CMK (cell line): Measurements from ENCODE around the genes SENP8 and CELF6.

DNA sequence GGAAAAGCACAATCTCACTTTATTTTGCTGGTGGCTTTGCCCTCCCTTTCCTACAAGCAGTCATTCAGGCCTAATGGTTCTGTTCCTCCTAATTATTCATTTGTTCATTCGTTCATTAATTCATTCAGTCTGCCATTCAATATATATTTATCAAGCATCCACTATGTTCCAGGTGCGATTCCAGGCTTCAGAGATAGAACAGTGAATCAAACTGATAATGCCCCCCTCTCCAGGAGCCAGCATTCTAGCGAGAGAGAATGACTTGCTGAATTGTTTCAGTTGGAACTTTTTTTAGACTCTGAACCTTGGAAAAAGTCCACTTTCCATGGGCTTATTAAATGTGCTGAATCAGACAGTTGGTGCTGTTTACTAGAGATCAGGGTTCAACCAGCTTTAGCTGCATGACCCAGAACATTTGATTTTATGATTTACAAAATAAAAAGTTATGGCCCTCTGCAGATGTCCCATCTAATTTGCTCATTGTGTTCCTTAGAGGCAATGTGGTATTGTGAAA is 213.1 kb downstream of the THSD4 start:
- RRBS = no CpG with 5 or more reads among the region's 3 CpGs

DNA sequence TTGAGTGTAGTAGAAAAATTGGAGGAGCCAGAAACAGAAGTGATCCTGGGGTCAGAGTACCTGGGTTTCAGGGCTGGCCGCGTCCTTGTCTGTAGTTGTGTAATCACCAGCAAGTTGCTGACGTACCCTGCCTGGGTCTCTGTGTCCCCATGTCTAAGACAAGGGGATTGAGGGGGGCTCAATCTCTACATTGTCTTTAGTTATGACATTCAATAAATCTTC is 295.1 kb upstream of the NR2E3 start:
- RRBS = no CpG with 5 or more reads among the region's 3 CpGs

DNA sequence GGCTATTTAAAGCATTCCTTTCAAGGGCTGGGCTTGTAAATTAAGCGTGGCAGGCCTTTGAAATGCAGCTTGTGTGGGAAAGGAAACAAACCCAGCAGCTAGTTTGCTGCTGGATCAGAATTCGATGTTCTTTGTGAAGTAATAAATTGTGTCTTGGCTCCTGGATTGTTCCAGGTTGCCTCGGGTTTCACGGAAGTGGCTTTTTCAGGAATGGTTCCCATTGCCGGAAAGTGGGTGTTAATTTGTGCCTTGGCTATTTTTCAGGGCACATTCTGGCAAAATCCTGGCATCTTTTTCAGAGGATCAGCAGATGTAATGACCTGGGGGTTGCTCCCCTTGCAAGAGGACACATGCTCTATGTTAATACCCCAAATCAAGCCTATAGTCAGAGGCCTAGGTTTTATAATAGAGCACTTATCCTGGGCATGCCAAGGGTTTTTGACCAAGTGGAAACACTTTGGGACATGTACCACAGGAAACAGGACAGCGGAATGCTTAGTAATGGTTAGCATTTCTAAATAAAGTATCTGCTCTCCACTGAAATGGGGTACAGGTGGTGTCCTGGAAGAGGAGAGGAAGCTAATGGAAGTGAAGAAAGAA is 294.7 kb upstream of the NR2E3 start:
- RRBS = no CpG with 5 or more reads among the region's 6 CpGs

GRCh38 chr15:71567112-71567805 is 243.1 kb upstream of the NR2E3 start:
- RRBS = no CpG with 5 or more reads among the region's 7 CpGs

GRCh38 chr15:71690327-71691017 is 119.9 kb upstream of the NR2E3 start:
- RRBS = no CpG with 5 or more reads among the region's 4 CpGs

GRCh38 chr15:71780733-71781287 is 29.5 kb upstream of the NR2E3 start:
- RRBS = no CpG with 5 or more reads among the region's 5 CpGs

DNA sequence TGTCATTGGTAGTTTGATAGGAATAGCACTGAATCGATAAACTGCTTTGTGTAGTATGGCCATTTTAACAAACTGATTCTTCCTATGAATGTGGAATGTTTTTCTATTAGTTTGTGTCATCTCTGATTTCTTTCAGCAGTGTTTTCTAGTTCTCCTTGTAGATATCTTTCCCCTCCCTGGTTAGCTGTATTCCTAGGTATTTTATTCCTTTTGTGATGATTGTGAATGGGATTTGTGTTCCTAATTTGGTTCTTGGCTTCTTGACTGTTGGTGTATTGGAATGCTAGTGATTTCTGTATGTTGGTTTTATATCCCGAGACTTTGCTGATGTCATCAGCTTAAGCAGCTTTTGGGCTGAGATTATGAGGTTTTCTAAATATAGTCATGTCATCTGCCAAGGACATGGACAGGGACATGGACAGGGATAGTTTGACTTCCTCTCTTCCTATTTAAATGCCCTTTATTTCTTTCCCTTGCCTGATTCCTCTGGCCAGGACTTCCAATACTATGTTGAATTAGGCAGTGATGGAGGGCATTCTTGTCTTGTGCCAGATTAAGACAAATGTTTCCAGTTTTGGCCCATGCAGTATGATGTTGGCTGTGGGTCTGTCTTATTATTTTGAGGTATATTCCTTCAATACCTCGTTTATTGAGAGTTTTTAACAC is 35.7 kb downstream of the MYO9A start:
- RRBS = no CpG with 5 or more reads among the region's 3 CpGs

- RRBS = no CpG with 5 or more reads among the region's 35 CpGs
Measured at GRCh38 chr15:72118227-72118859, at the start of gene SENP8. TSS of gene SENP8 (plus strand) at chr15:72118403.

DNA sequence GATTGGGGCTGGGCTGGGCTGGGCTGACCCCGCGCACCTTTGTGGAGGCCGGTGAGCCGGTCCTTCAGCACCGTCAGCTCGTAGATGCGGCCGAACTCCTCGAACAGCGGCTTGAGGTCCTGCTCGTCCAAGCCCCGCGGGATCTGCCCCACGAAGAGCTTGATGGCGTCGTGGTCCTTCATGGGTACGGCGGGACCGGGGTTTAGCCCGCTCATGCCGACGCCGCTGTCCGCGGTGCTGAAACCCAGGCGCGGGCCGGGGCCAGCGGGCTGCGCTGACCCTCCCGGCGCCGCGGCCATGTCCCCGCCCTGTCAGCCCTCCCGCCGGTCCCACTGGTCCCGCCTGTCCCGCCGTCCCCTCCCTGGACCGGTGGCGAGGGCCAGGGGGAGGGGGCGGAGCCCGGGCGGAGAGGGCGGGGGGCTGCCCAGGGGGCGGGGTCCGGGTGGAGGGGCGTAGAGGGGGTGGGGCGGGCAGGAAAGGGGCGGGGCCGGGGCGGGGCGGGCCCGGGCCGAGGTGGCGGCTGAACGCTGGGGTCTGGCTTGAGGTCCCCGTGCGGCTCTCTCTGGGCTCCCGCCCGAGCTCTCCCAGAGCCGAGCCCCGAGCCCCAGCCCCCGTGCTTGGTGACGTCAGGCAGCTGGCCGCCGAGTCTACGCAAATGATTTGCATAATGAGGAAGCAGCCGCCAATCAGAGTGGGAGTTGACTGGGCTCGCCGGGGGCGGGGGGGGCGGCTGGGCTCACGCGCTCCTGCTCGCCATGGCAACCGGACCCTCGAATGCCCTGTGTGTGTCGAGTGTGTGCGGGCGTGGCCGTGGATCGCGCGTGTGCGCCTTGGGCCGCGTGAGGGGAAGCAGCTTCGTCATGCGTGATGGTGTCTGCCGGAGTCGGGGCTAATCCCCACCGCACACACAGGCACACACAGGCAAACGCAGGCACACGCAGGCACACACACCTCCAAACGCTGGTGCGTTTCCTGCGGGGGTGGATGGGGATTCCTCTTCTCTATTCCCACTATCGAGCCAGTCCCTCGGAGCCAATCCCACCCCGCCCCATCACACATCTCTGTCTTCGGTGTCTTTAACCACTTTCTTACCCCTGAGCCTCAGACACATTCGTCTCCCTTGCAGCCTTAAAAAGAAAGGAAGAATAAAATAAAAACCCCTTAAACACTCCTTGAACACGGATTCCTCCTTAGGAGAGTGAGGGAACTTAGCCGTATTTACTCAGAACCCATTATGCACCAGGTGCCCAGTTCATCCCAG is at the start of gene CELF6:
Gene CELF6 (minus strand): TSS at position 582 of the 1,261 bp plus-strand sequence.
- RRBS = 3% methylated on average over 40 of the region's 106 CpGs

GRCh38 chr15:72367334-72367870 is 8.4 kb downstream of the HEXA start:
- RRBS = no CpG with 5 or more reads among the region's 4 CpGs

- RRBS = no CpG with 5 or more reads among the region's 3 CpGs
Measured at GRCh38 chr15:72370182-72370487, 5.7 kb downstream of the HEXA start.

GRCh38 chr15:72489691-72490546 is 15.8 kb downstream of the ARIH1 start:
- RRBS = no CpG with 5 or more reads among the region's 9 CpGs

DNA sequence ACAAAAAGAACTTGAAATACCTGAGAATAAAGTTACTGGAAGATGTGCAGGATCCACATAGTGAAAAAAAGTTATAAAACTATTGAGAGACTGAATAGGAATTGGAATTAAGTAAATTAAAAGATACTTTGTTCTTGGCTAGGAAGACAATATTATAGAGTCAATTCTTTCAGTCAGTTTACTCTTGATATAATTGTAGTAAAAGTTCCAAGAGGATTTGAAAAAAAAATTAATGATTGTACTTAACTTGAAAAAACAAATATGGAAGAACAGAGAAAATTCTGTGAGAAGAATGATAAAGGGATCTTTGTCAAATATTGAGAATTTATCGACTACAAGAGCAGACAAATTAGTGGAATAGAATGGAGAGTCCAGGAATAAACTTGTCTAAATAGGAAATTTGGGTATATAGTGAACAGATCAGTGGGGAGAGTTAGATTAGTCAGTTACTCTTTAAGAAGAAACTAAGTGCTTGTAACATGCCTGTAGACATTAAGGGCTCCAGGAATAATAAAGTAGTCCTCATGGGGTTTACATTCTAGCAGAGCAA is 67.3 kb downstream of the ARIH1 start:
- RRBS = no CpG with 5 or more reads among the region's 1 CpG

DNA sequence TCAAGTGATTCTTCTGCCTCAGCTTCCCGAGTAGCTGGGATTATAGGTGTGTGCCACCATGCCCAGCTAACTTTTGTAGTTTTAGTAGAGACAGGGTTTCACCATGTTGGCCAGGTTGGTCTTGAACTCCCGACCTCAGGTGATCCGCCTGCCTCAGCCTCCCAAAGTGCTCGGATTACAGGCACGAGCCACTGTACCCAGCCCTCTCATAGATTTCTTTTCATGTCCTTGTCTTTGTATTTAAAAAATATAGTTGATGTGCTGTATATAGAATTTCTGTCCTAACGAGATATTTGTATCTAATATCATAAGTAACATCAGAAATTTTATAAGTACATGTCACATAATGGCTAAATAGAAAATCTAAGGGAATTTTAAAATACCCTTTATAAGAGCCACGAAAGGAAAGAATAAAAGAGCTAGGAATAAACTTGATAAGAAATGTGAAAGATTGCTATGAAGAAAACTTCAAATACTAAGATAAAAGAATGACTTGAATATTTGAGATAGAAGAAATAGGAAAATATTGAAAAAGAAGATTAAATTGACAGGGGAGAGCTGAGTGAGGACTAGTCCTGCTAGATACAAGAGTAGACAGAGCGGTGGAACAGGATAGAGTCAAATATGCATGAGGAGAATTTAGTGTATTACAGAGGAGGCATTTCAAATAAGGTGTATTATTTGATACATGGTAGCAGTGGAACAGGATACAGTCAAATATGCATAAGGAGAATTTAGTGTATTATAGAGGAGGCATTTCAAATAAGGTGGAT is 76.8 kb downstream of the ARIH1 start:
- RRBS = no CpG with 5 or more reads among the region's 8 CpGs

GRCh38 chr15:72580524-72581139 is 73.9 kb upstream of the GOLGA6B start:
- RRBS = no CpG with 5 or more reads among the region's 6 CpGs

DNA sequence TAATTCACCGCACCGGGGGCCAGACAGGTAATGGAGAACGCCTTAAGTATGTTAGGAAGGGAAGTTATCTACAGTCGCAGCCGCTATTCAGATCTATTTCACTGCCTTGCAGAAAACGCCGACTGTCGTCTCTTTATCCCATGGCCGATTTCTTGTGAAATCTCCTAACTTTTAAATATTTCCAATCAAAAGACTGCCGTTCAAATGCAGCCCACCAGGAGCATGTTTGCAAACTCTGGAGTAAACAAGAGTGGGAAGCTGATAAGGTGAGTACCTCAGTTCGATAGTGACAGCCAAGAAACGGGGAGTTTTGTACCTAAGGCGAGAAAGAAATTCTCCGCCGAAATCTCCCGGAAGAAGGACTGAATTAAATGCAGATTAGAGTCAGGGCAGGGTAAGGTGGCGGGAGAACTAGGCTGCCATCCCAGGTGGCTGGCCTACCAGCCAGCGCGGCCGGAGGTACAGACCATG is 445 bp downstream of the HIGD2B start:
- RRBS = 35% methylated on average over 6 of the region's 20 CpGs

DNA sequence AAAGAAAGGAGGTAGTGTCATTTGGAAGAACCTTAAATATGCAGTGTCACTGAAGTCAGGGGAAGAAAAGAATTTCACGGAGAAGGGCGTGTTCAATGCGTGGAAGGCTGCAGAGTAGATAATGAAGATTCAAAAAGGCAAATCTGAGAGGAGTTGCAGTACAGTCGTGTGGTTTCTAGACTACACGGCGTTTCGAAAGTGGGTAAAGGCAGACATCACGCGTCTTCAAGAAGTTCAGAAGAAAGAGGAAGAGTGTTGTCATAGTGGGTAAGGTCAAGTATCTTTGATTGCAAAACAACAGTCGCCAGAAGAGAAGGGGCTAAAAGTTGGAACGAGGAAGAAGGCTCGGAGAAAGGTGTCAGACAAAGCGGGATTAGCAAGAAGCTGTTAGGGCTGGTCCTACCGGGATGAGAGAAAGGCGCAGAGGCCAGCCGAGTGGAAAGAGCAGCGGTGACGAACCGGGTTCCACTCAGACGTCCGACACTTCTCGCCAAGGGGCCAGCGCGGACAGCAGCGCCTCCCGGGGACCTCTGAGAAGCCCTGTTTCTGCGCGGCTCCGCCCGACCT is 632 bp downstream of the ADPGK start:
- RRBS = 2% methylated on average over 13 of the region's 30 CpGs

DNA sequence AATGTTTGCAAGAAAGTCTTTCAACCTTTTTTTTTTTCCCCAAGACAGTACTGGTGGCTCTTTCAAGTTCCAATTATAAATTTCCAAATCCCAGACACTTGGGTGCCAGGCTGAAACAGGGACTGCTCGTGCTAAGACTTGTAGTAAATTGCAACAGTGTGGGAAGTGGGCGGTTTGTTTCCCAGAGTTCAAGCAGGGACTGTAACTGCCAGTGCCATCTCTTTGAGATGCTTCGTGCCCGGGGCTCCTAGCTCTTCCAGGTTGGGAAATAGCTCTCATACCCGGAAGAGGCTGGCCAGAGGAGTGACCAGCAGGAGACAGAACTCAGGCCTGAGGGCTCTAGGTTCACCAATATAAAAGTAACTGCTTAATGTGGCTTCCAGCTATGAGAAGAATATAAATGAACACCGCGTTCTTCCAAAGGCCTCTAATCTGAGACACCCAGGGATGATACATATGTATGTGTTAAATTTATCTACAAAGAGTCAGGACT is 54.0 kb upstream of the NEO1 start:
- RRBS = 67% methylated on average over 1 of the region's 7 CpGs

DNA sequence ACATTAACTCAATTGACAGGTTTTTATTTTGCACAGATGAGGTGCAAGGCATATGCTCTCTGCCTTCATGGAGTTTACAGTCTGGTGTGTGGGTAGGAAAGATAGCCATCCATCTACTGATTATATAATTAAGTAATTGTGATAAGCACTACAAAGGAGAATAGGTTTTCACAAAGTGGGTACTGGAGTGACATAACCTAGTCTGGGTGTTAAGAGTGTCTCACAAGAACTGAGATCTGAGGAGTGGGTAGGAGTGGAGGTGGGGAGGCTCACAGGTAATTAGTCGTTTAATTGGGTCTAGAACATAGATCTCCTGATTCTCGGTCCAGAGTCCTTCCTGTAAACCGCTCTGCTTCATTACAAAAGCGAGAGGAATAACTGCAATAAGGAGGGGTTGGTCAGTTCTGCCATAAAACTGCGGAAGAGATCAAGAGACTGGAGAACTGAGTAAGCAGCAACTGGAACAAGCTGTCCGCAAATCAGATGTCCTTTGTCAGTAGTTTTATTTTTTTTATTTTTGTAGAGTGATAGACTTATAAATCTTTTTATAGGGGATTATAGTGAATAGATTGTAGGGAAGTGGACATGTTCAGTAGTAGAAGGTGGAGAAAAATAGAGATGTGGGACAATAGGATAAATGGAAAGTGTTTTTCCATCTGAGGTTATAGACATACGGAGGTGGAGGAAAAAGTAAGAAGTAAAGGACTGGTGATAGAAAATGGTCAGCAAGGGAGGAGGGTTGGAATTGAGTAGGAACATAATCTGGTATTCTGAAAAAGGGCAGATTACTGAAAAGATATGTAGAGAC is 2.3 kb downstream of the NEO1 start:
- RRBS = no CpG with 5 or more reads among the region's 7 CpGs

DNA sequence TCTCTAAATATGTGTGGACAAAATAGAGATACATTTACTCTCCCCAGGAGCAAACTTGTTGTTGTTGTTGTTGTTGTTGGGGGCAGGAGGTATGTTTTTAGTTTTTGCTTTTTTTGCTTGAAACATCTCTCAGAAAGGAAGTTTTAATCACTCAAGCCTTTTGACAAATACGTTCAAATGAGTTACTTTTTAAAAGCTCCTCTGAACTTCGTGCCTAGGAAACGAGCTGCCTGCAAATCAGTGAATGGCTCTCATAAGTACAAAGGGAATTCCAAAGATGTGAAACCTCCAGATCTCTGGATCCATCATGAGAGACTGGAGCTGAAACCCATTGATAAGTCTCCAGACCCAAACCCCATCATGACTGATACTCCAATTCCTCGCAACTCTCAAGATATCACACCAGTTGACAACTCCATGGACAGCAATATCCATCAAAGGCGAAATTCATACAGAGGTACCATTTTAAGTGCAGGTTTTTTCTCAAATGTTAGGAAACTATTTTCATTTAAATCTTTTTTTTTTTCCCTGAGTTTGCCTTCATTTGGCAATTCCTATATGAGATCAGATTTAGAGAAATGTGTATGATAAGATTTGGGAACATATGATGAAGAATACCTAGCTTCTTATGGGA is 80.5 kb downstream of the HCN4 start:
- RRBS = no CpG with 5 or more reads among the region's 5 CpGs